Panc1 (cell line): ENCODE measurements around a stretch of chr7.

DNA sequence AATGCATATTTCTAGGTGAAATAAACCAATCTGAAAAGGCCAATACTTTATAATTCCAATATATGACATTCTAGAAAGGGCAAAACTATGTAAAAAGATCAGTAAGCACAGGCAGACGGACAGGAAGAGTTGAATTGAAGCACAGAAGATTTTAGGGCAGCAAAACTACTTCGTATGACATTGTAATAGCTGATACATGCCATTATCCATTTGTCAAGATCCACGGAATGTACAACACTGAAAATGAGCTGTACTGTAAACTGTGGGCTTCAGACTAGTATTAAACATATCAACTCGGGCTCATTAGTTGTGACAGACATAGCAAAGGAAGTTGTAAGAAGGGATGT lies 16.2 kb downstream of the ESYT2 start:
- RRBS, 2 experiments: no CpG with 5 or more reads among the region's 4 CpGs

DNA sequence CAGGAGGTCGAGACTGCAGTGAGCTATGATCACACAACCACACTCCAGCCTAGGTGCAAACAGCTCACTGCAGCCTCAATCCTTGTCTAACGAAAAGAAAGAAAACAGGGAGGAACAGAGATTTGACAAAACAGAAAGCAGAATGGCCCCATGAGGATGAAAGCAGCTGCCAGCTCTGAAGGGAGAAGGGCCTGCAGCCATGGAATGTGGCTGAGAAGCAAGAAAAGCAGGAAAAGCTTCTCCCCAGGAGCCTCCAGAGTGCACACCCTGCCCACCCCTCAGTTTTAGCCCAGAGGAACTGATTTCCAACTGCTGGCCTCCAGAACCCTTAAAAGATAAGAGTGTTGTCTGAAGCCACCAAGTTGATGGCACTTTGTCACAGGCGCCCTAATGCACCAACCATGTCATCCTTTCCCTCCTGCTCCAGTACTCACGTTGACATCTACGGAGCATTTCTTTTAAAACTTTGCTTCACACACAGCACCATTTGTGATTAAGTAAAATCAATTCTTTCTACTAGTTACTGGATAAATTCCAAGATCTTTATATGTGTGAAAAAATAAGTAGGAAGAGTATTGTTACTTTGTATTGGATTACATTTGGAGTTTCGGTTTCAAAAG lies 12.9 kb downstream of the ESYT2 start:
- RRBS, 2 experiments: no CpG with 5 or more reads among the region's 6 CpGs

DNA sequence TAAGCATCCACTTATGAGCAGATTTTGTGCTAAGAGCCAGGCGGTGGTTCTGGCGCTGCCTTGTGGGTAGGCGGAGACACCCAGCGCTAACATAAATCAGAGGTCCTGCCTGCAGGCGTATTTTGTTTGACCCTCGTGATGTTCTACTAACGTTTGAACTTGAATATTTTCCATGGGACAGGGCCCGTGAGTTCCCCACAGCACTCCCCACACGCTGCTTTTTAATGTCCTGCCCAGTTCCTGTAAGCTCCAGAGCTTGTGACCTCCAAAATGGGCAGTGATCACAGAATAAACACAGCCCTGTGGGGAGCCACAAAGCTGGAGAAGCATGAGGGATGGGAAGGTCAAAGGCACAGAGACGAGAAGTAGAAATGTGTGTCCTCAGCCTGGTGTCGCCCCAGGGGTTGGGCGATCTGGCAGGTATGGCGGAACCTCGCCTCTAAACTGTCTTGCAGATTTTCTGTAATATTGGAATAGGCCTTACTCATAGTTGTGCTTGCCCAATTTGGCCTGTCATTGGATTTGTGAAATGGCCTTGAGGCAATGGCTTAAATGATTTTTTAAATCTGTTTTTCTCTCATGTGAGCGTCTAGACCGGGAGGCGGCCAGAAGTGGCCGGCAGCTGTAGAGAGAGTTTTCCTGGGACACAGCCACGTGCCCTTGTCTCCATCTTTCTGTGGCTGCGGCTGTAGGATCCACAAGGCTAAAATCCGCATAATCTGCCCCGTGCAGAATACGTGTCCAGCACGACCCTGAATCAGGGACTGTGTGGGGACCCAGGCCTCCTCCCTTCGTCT lies 99.4 kb downstream of the DYNC2I1 start:
- RRBS, 2 experiments: no CpG with 5 or more reads among the region's 25 CpGs

DNA sequence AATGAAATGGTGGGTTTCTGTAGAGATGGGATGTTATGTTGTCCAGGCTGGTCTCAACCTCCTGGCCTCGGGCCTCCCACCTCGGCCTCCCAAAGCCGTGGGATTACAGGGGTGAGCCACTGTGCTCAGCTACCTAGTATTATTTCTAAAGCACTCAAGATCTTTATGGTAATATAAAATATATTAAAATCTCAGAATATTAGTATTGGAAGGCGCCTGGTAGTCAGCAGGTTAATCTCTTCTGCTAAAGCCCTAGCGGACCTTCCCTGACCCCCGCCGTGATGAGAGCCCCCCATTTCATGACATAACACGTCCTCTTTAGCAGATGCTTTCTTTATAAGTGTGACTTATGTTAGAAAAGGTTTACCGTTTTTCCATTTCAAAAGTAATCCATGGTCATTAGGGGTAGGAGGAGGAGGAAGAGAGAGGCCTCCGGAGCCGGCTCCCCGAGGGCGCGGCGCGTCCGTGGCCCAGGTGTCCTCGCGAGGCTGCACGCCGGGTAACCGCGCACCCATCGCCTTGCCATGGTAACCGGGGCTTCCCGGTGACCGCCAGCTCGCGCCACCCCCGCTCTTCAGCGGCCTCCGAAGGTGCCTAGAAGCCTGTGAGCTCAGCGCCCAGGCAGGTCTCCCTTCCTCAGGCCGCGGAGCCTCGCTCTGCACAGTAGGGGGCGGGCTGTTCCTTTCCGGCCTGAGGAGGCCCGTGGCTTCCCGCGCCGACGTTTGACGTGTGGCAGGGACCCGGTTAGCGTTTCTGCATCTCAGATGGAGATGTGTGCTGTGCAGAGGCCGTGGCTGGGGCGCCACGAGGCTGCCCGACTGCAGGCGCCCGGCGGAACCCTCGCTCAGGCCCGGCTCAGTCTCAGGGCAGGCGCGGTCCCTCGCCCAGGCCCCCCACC lies 116.9 kb downstream of the DYNC2I1 start:
- RRBS, 2 experiments: 89 to 91% methylated on average over 28 of the region's 58 CpGs

DNA sequence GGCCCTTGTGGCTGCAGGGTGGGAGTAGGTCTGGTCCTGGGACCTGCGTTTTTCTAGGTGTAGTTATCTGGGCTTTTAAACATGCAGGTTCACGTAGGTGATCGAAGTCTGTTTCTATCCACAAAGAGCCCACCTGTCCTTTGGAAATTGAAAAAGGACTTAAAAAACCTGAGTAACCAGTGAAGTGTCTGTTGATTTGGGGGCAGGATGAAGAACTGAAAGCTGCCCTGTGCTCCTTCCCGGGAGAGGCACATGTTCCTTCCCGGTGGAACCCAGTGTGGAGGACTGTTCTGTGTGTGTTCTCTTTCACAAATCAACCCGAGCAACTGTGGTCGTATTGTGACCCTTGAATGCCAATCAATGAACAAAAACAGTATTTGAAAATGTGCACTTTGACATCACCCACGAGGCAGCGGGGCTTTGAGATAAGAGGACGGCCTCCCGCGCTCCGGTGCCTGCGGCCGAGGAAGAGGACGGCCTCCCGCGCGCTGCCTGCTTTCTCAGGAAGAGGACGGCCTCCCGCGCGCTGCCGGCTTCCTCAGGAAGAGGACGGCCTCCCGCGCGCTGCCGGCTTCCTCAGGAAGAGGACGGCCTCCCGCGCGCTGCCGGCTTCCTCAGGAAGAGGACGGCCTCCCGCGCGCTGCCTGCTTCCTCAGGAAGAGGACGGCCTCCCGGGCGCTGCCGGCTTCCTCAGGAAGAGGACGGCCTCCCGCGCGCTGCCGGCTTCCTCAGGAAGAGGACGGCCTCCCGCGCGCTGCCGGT lies 139.0 kb downstream of the VIPR2 start:
- RRBS, 2 experiments: 89 to 95% methylated on average over 5 of the region's 52 CpGs